Panc1 (cell line): Measurements from ENCODE around the genes GNG4 and NID1.

DNA sequence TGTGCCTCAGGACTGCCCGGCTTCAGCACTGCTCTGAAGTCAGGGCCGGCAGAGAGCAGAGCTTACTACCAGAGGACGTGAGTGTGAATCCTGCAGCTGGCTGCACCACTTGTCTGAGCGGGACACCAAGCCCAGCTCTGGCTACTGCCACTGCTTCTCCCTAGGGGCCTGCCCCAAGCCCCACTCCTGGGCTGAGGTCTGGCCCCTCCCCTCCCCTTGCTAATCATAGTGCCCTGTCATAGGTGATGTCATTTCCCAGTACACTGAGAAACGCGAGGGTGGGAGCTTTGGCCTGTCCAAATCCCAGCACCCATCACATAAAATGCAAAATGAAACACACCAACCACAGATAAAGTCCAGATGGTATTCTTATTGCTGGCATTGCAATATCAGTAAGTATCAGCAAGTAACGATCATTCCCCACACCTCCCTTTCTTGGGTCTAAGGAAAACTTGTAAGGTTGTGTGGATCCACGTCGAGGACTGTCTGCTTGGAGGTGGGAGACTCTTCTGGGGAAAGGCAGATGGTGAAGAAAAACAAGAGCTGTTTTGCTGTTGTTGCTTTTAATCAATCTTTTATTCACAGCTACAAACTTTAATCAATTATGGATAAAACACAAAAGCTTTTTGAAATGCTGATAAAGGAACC lies 77.7 kb downstream of the TOMM20 start:
- RRBS, 2 experiments: no CpG with 5 or more reads among the region's 9 CpGs

DNA sequence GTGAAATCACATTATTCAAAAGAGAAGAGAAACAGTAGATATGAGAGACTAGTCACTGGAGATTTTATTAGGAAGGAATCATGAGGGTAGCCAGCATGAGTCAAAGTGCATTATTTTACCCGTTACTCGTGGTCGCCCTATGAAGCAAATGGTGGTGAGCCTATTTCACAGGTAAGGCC lies 52.8 kb downstream of the TOMM20 start:
- RRBS, 2 experiments: no CpG with 5 or more reads among the region's 3 CpGs

DNA sequence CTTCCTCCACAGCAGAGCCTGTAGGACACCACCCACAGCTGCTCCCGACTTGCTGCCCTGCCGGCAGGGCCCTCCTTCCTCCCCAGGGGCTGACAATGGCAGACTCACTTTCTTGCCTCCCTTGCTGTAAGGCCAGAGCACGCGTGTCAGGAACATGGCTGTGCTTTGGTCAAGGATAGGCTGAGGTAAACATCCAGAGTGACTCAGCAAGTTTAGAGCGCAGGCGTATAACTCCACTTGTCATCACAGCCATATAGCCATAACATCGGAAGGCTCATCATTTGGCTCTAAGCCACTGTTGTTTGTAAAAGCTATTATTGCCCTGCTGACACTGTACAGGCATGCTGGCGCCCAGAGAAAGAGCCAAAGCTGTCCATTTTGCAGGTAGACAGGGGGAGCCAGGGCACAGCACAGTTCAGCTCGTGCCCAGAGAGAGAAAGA lies 60.7 kb downstream of the GNG4 start:
- RRBS, 2 experiments: no CpG with 5 or more reads among the region's 9 CpGs

DNA sequence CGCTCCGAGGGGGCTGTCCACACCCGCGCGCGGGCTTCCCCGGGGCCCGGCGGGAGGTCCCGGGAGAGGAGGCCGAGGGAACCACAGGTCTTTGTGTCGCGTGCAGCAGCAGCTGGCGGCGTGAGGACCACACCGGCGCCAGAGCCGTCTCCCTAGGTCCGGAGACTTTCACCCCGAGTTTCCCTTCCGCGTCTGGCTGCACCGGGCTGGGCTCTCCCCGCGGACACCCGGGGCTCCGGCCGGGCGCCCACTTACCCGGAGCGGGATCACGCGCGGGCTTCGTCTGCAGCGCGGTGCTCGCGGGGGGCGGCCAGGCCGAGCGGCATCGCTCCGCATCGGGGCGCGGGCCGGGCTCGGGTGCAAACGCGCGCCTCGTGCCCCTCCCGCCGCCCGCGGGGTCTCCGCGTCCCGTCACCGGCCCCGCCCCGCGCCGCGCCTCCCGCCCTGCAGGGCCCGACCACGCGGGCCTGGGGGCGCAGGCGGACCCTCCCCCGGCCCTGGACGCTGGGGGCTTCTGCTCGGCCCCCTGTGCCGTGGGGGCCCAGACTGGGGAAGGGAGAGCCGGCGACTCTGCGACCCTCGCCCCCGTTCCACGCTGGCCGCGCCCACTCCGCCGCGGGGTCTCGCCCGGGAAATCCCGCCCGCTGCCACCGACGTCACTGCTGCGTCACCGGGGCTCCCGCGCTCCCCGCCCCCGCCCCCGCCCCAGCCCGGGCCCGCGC lies at the start of gene GNG4:
GNG4 (minus strand) TSS at position 378 of the 722 bp plus-strand sequence.
- RRBS, 2 experiments: 6 to 10% methylated on average over 86 of the region's 103 CpGs

- RRBS, 2 experiments: no CpG with 5 or more reads among the region's 2 CpGs
Observed at GRCh38 chr1:235855801-235856178, 10.9 kb downstream of the LYST start.

GRCh38 chr1:235863010-235863596 lies 3.6 kb downstream of the LYST start:
- RRBS, 2 experiments: no CpG with 5 or more reads among the region's 9 CpGs

- RRBS, 2 experiments: no CpG with 5 or more reads among the region's 4 CpGs
Observed at GRCh38 chr1:235882731-235883094, 16.0 kb upstream of the LYST start.

- RRBS, 2 experiments: no CpG with 5 or more reads among the region's 10 CpGs
Observed at GRCh38 chr1:235942018-235942543, 75.4 kb upstream of the LYST start.

- RRBS, 2 experiments: no CpG with 5 or more reads among the region's 18 CpGs
Observed at GRCh38 chr1:235945765-235946695, 79.3 kb upstream of the LYST start.

GRCh38 chr1:235971365-235972393 lies 93.2 kb downstream of the NID1 start:
- RRBS, 2 experiments: no CpG with 5 or more reads among the region's 34 CpGs

GRCh38 chr1:236064623-236064994 lies 281 bp downstream of the NID1 start:
- RRBS, 2 experiments: under 1 to 4% methylated on average over 25 to 30 of the region's 44 CpGs

GRCh38 chr1:236064995-236065670 lies at the start of gene NID1:
Gene NID1 (minus strand): TSS chr1:236065090.
- RRBS, 2 experiments: 2 to 8% methylated on average over 38 to 40 of the region's 70 CpGs

DNA sequence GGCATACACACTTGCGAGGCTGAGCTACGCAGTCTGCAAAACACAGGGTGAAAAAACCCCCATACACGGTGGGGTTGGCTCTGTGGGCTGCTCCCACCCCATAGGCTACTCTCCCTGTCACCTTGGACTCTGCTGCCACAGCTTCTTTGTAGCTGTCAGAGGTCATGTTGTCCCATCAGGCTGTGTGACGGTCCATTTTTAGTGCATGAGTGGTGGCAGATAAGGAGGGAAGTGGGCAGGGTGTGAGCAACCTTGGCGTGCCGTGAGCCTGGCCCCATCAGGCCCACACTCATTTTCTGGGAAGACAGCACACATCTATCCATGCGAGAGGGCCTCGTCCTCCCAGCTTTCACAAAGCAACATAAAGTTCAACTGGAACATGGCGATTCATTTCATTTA lies 9.4 kb downstream of the GPR137B start:
- RRBS, 2 experiments: no CpG with 5 or more reads among the region's 9 CpGs

- RRBS, 2 experiments: 43% methylated on average over 2 of the region's 4 CpGs; no CpG with 5 or more reads in 1 of the 2 experiments
Observed at GRCh38 chr1:236160168-236160444, 17.8 kb downstream of the GPR137B start.

DNA sequence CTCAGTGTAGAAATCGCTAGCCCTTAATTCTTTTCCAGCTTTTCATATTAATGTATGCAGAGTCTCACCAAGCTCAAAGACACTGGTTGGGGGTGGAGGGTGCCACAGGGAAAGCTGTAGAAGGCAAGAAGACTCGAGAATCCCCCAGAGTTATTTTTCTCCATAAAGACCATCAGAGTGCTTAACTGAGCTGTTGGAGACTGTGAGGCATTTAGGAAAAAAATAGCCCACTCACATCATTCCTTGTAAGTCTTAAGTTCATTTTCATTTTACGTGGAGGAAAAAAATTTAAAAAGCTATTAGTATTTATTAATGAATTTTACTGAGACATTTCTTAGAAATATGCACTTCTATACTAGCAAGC lies 25.7 kb downstream of the LGALS8 start:
- RRBS, 2 experiments: no CpG with 5 or more reads among the region's 3 CpGs

GRCh38 chr1:236689884-236690552 lies 3.7 kb downstream of the ACTN2 start:
- RRBS, 2 experiments: no CpG with 5 or more reads among the region's 11 CpGs

DNA sequence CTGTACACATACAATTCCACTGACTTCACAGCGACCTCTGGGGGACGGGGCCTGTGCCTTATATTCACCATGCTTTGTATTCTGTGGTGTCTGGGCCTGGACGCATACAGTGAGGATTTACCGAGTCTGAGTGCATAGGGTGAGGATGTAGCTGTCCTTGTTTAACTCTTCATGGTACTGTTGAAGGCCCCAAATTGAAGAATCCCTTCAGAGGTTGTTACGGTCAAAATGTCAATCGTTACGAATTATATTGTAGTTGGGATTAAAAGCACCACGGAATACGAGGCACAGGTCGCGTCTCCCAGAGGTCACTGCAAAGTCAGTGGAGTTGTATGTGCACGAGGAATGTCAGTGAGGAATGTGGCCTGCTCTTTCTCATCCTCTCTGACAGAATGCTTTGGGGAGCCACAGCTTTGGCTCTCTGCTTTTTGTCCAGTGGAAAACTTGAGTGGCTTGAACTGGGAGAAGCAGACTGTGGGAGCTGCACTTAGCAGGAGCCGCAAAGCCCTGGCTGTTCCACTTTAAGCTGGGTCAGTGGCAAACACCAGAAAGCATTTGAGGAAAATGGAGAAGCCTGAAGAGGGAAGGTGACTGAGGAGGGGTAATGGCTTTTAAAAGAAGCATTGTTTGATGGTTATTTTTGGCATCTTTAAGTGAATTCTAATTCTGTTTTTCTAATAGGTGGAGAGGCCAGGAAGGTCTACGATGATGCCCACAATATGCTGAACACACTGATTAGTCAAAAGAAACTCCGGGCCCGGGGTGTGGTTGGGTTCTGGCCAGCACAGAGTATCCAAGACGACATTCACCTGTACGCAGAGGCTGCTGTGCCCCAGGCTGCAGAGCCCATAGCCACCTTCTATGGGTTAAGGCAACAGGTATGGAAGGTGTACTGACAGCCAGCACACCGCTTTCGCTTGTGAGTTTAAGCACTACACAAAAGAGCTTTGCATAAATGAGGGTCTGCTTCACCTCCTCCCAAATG lies 95.7 kb downstream of the MTR start:
- RRBS, 2 experiments: no CpG with 5 or more reads among the region's 20 CpGs

DNA sequence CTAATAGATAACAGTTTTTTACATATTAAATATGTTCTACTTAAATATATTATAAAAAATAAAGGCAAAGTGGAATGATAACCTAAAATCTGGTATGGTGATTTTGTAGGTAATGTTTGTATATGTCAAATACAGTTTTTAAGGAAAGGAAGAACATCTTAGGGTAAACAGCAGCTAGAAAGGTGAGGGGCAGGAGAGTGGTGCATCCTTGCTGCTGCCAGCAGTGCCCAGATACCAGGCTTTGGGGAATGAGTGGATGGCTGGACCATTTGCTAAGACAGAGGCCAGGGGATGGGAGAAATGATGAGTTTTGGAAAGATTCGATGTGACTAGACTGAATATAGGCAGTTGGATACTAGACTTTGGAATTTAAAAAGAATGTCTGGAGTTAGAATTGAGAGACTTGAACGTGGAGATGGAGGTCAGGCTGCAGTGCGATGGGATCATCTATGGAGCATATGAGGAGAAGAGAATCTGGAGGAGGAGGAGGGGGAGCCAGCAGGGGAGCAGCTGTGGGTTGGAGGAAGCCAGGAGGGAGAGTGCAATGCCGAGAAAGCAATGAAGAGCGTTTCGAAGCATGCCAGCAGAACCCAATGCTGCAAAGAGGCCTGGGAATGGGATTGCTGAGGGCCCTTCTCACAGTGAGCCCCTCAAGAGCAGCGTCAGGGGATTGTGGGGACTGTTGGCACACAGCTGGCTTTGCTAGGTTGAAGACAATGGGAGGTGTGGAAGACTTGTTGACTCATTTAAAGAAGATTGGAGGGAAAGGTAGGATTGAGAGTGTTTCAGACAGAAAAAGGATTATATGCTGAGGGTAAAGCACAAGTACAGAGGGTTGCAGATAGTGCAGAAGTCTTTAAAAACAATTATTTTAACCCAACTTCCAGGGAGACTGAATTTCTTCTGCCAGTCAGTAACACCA lies 103.4 kb downstream of the MT1HL1 start:
- RRBS, 2 experiments: no CpG with 5 or more reads among the region's 7 CpGs

GRCh38 chr1:236978698-236979148 lies 25.5 kb downstream of the MT1HL1 start:
- RRBS, 2 experiments: no CpG with 5 or more reads among the region's 14 CpGs

GRCh38 chr1:237031258-237031778 lies 10.7 kb upstream of the RYR2 start:
- RRBS, 2 experiments: no CpG with 5 or more reads among the region's 5 CpGs